Gallbladder (tissue), 1 donor: Measurements from ENCODE around the genes CLIP1 and PITPNM2.

DNA sequence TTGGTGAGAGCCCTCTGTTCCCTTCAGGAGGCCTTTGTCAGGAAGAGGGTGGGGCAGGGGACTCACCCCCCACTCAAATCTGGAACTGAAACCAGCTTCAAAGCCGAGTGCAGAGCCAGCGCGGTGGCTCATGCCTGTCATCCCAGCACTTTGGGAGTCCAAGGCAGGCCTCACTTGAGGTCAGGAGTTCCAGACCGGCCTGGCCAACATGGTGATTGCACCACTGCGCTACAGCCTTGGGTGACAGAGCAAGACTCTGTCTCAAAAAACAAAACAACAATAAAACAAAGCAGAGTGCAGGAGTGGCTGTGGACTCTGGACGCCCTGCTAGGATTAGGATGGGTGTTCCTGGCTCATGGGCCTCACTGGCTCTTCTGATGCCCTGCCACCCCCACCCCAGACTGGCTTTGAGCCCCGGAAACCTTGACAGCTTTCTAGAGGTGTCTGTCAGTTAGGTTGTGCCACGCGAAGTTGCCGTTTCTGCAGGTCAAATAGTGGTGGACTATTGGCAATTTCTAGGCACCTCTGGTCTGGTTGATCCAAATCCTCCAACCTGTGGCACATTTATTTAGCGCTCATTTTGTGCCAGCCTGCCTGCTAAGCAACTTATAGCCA is 1.4 kb upstream of the MLXIP start:
- PRO-cap, result no peak

- PRO-cap, result bidirectional peak, plus-strand start at chr12:122098290, minus-strand start at chr12:122098011; unidirectional peak, minus-strand start at chr12:122098556
These were observed 19.6 kb downstream of the MLXIP start for GRCh38 chr12:122097901-122098827.

- PRO-cap, result no peak
These were observed 44.7 kb downstream of the MLXIP start for GRCh38 chr12:122123173-122123746.

DNA sequence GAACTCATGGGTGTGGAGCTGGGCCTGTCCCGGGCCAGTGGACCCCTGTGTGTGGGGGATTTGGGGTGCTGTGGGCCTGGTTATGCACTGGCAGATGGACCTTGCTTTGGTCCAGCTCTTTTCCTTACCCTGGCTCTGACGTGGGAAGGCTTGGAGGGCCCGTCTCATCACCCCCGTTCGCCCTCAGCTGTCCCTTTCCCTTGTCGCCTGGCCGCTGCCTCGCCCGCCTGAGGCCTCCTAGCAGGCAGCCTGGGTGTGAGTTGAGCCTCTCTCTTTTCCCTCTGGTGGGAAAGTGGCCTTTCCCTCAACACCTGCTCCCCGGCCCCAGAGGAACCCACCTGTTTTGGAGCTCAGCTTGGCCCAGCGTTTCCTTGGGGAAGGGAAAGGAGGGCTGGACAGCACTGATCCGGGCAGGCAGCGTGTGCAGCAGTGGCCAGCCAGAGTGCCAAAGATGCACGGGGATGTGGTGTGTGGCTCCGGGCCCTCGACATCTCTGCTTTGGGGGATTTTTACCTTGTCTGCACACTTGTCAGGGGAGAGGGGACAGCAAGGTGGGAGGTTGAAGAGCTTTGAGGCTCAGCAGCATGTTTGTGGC is 28.2 kb downstream of the IL31 start:
- PRO-cap, result no peak

DNA sequence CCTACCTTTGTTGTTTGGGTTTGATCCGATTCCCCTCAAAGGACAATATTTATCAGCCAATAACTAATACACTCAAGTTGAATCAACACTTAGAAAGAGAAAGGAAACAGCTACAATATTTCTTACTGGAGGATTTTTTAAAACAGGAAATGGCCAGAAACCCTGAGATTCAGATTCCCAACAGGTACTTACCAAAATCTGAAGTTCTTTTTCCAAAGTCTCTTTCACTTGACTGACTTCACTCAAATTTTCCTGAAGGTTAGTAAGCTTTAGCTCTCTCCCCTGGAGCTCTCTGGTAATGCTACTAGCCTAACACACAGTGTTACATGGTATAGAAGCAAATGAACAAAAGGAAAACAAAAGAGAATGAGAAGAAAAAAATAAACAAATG is 70.1 kb upstream of the VPS33A start:
- PRO-cap, result no peak

DNA sequence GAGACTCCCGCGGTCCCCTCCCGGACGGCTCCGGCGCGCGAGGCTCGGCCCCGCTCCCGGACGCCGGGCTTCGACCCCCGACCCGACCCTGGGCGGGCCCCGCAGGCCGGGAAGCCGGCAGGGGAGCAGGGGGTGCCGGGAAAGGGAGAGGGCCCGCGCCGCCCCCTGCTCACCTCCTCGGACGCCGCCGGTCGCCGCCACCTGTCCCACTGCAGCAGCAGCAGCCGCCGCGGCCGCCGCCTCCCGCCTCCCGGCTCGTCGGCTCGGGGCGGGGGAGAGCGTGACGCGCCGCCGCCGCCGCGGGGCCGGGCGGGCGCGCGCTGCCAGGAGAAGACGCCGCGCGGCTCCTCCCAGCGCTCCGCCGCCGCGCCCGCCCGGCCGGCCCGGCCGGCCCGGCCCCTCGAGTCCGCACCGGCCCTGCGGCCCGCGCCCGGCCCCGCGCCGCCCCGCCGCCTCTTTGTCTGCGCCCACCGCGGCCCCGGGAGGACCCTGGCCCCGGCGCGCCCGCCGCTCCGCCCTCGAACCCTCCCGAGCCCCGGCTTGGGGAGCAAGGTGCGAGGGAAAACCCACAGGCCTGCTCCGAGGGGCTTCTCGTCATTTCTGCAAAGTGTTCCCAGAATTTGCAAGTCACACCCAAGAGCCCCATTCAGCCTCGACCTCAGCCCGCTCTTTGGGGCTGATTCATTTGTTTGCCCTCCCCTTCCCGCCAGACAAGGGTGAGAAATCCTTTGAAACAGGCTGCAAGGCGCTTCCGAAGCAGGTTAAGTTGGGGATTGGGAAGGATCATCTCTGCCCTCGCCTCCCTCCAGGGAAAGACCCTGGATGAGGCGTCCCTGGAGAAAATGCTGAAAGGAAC is at the start of gene CLIP1:
Gene CLIP1, minus strand, starts transcription at position 322 of the 856 bp plus-strand sequence.
- PRO-cap, result bidirectional peak, plus-strand start at position 312 of the sequence, minus-strand start at position 260 of the sequence

DNA sequence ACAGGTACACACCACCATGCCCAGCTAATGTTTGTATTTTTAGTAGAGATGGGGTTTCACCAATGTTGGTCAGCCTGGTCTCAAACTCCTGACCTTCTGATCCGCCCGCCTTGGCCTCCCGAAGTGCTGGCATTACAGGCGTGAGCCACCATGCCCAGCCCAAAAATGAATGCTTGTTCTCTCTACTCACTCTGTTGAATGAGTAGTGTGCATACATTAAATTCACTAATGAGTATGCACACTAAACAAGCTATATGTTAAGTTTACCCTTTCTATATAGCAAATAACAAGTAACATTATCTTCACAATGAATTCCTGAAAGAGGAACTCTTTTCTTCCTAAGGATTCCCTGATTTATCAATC is 11.2 kb upstream of the ZCCHC8 start:
- PRO-cap, result no peak

- PRO-cap, result no peak
These were observed 4.4 kb upstream of the HCAR3 start for GRCh38 chr12:122720900-122721537.

GRCh38 chr12:122753235-122753688 is 638 bp downstream of the DENR start:
- PRO-cap, result no peak

DNA sequence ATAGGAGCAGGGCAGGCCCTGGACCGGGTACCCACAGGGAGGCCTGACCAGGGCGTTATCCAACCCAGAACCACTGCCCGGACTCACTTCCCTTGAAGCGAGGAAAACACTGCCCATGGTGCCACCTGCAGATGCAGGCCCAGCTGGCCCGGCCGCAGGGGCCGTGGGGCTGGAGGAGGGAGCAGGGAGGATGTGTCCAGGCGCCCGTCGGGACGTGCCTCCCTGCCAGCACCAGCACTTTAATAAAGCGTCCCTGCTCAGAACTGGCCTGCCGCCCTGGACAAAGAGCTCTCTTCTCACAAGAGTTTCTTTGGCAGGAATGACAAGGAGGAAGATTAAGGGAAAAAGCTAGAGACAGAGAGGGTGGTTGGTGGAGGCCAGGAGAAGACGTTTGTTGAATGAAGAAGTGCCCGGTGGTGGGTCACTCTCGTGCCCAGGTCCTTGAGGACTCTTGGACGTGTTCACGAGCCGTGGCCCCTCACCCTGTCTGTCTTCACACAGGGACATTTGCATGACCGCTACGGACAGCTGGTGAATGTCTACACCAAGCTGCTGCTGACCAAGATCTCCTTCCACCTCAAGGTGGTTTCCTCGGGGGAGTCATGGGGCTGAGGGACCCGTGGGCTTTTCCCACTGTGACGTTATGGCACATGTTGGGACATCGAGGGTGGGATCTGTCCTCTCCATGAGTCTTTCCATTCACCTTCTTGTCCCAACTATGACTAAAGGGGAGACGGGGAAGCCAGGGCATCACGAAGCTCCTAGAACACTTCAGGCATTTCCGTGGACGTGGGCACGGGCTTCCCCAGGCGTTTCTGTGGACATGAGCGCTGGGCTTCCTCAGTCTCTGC is 14.3 kb downstream of the HIP1R start:
- PRO-cap, result no peak

DNA sequence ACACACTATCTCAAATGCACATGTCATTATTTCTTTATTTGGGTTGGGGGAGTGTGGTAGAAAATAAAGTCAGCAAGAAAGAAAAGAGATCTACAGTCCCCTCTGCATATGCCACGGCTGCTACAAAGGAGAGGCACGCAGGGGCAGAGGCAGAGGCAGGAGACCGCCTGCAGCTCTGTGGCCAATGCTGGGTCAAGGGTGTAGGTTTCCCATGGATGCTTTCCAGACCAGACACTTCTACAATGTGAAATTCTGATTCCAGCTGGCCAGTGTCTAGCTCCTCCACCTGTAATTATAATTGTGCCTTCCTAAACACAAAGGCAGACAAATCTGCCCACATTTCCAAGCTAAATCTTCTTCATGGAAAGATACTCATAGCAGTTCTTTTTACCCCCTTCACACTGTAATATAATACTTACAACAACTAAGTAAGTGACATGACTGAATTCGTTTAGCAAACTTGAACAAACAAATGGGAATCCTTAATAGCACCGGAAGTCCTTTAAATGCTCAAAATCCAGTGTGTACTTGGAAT is 19.1 kb downstream of the VPS37B start:
- PRO-cap, result no peak

DNA sequence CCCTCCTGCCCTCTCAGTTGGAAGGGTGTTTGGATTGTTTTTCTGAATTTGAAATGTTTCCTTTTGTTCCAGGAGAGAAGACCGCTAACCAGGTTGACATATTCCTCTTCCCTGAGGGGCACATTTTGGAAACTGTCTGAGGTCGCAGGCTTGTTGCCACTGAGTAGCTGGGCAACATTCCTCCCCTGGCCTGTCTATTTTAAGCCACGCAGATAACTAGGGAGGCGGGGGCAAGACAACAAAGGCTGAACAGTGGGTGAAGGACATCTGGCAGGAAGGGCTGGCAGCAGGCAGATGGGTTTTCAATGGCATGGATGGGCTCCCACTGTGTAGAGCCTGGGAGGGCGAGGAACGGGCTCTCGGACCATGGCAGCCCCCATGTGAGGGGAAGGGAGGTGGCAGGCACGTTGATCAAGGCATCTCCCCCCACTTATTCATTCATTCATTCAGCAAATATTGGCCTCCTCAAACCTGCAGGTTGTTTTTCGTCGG is 14.0 kb upstream of the VPS37B start:
- PRO-cap, result no peak

DNA sequence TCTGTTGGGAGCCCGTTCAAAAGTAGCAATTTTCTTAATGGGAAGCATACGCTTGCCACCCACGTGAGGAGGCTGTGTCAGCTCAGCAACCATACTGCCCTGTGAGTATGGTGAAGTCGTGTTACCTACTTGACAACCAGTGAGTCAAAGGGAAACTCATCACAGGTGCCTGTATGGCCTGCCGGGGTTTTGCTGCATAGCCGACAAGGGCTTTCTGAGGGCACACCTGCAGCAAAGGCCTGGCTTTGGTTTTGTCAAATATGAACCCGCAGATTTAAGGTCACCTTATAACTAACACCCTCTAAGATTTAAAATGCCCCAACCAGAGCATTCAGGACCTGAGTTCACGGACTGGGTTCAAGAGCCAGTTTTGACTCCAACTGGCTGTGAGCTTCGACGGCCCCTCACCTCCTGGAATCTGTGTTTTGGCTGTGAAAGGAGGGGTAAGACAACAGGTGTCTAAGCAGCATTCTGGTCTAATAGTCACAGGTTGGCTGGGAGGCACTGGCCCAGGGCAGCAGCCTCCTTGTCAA is 30.9 kb downstream of the PITPNM2 start:
- PRO-cap, result no peak

GRCh38 chr12:123150358-123151413 is at the start of gene PITPNM2:
Gene PITPNM2, minus strand, starts transcription at chr12:123151090.
- PRO-cap, result bidirectional peak, plus-strand start at chr12:123150932, minus-strand start at chr12:123150863; bidirectional peak, plus-strand start at chr12:123151265, minus-strand start at chr12:123151114

DNA sequence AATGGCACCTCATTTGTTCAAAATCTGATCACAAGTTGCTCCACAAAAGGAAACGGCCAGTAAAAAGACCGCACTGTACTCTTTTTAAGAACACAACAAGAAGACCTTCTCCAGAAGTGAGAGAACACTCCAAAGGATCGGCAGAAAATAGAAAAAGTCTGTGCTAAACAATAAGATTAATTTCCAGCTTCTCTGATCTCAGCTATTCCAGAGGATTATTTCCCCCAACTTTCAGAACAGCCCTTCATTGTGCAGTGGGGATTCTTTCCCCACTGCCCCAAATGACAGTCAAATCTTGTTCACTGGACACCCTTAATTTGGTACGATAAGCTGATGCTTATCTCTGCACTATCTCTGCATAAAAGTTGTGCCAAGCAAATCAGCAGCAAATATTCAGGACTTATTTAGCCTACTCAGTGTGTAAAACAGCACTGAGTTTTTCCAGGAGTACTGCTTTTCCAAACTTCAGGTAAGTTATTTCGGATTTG is 5.2 kb downstream of the MPHOSPH9 start:
- PRO-cap, result no peak

- PRO-cap, result no peak
These were observed 19.1 kb downstream of the SBNO1 start for GRCh38 chr12:123345235-123346163.

DNA sequence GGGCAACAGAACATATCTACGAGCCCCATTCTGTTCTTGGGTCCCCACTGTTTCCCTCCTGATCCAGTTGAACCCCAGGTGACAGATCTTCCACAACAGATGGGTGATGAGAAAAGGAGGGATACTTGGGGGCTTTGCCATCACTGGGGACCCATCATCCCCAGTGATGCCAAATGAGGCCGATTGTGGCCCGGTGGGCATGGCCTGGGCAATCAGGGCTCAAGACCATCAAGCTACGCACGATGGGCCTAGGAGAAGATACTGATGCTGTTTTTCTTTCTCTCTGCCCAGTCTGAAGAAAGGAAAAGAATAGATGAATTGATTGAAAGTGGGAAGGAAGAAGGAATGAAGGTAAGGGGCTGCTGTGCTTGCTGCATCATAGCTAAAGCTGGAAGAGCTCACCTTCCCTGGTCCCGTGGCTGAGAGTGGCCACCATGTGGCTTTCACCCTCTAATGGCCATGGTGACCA is 19.4 kb downstream of the KMT5A start:
- PRO-cap, result no peak

DNA sequence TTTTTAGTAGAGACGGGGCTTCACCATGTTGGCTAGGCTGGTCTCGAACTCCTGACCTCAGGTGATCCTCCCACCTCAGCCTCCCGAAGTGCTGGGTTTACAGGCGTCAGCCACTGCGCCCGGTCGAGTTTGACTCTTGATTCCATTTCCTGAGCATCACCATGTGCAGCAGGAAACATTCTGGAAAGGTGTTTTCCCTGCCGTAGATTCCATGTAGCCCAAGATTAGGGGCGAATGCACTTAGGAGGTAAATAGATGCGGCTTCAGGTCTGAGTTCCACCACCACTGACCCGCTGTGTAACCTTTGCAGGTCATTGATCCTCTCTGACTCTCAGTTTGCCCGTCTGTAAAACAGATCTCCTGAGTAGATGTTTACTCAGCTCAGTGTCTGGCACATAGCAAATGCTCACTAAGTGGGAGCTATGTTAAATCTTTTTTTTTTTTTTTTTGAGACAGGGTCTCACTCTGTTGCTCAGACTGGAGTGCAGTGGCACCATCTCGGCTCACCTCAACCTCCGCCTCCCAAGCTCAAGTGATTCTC is 15.8 kb downstream of the RILPL2 start:
- PRO-cap, result no peak

- PRO-cap, result no peak
These were observed 35.2 kb downstream of the RILPL1 start for GRCh38 chr12:123498192-123498888.

DNA sequence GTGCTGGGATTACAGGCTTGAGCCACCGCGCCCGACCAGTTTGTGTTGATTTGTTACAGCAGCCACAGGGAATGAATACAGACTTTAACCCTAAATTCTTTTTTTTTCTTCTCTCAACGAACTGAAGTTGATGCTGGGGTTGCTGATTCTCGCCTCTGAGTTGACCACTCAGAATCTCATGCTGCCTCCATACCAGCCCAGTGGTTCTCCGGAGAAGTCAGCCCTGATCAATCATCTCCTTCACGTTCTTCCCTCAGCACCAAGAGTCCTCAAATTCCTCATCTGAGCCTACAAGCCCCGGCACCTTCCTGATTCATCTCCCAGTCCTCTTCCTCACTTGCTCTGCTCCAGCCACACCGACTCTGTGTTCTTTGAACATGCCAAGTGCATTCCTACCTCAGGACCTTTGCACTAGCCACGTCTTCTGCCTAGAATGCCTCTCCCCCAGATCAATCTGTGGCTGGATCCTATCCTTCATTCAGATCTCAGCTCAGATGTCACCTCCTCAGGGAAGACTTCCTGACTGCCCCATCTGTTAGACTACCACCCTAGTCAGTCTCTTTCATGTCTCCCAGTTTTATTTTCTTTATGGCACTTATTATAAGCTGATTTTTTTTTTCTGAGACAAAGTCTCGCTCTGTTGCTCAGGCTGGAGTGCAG is 4.7 kb downstream of the RILPL1 start:
- PRO-cap, result no peak